ENCODE data around the genes VPS9D1 and SPIRE2.

DNA sequence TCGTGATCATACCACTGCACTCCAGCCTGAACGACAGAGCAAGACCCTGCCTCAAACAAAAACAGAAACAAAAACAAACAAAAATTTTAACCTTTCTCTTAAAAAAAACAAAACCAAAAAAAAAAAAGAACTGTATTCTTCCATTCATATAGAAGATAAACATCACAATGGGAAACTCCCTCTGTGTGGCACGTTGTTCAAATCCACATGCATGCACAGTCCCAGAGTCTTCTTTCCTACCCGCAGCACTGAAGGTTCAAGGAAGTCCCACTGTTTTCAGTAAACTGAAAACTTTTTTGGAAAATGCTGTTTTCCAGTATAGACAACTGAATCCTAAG is 51.5 kb downstream of the ANKRD11 start:
- PRO-cap, 2 experiments, result no peak in any of the 2 experiments
- RAMPAGE, long total RNA, 5 experiments, result no peak in any of the 5 experiments

- PRO-cap, 2 experiments, result no peak in any of the 2 experiments
- RAMPAGE, long total RNA, 5 experiments, result no peak in any of the 5 experiments
Measured at GRCh38 chr16:89450367-89451109, 39.8 kb downstream of the ANKRD11 start.

DNA sequence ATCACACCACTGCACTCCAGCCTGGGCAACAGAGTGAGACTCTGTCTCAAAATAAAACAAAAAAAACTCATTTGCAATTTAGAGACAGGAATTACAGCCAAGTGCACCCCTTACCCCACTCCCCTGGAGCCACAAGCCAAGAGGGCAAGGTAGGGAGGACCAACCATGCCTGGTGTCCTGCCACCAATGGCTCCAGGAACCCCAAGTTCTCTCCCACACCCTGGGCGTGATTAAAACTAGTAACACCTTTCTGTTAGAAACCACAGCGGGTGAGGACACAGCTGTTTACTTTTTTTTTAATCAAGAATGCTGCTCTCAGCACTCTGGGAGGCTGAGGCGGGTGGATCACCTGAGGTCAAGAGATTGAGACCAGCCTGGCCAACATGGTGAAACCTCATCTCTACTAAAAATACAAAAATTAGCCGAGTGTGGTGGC is 38.1 kb downstream of the ANKRD11 start:
- PRO-cap, 2 experiments, result no peak in any of the 2 experiments
- RAMPAGE, long total RNA, 5 experiments, result no peak in any of the 5 experiments

- PRO-cap, 2 experiments, result no peak in any of the 2 experiments
- RAMPAGE, long total RNA, 5 experiments, result no peak in any of the 5 experiments
Measured at GRCh38 chr16:89483668-89484689, 6.4 kb downstream of the ANKRD11 start.

DNA sequence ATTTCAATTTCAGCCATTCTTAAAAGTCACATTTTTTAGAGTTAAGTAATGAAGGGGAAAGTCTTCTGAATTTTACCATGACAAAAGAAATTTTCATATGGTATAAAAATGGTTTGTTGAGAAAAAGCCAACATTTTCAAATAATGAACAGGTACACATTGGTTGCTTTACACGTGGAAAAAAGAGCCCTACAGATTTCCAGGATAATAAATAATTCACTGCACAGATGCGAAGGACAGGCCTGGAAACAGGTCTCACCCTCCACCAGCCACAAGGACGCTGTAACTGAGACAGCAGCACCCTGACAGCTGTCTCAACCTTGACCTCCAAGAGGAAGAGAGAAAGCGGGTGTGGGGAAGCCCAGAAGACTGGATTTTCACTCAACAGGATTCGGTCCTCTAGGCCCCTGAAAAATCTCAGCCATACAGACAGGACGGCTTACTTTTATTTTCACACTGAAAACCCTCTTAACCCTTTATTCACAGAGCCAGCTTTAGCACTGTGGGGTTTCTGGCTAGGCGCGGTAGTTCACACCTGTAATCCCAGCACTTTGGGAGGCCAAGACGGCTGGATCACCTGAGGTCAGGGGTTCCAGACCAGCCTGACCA is 5.6 kb downstream of the ANKRD11 start:
- PRO-cap, 2 experiments, result no peak in any of the 2 experiments
- RAMPAGE, long total RNA, 5 experiments, result no peak in any of the 5 experiments

DNA sequence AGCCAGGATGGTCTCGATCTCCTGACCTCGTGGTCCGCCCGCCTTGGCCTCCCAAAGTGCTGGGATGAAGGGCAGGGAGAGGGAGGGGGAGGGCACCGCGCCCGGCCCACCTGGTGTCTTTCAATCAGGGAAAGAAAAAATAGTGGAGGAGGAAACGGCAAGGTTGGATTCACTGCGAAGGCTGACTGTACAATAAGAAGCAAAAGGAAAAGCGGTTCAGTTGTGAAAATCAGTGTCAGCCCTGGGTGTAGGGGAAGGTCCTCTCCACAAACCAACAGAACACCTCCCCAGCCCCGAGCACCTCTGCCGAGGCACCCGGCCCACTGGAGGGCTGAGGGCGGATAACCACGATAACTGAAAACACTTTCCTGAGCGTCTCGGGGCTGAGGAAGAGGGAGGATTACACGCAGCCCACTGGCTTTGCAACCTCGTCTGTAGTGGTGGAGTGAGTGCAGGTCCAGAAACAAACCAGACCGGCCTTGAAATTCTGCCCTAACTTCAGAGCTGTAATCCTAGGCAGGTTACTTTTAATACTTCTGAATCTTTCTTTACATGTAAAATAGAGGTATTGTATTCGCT is 1.4 kb upstream of the SPG7 start:
- PRO-cap, 2 experiments, result no peak in any of the 2 experiments
- RAMPAGE, long total RNA, 5 experiments, result no peak in any of the 5 experiments

GRCh38 chr16:89564289-89565040 is 4.0 kb downstream of the RPL13 start:
- PRO-cap, 2 experiments, result no peak in any of the 2 experiments
- RAMPAGE, long total RNA, 5 experiments, result no peak in any of the 5 experiments

GRCh38 chr16:89574341-89575028 is 1.1 kb upstream of the CPNE7 start:
- PRO-cap, 2 experiments, result no peak in any of the 2 experiments
- RAMPAGE, long total RNA, 5 experiments, result no peak in any of the 5 experiments

- PRO-cap, 2 experiments, result no peak in any of the 2 experiments
- RAMPAGE, long total RNA, 5 experiments, result no peak in any of the 5 experiments
Measured at GRCh38 chr16:89655350-89655830, 2.1 kb downstream of the CHMP1A start.

- PRO-cap, 2 experiments, result no peak in any of the 2 experiments
- RAMPAGE, long total RNA, 5 experiments, result no peak in any of the 5 experiments
Measured at GRCh38 chr16:89658580-89659048, 978 bp downstream of the SPATA33 start.

- PRO-cap, 2 experiments, result peak in 2 of 2 experiments; most common plus-strand start chr16:89701127 (in 2); most common minus-strand start chr16:89700941 (in 1)
- RAMPAGE, long total RNA, 5 experiments, result no peak in any of the 5 experiments
Measured at GRCh38 chr16:89700806-89701327, 638 bp downstream of the SPATA2L start.

DNA sequence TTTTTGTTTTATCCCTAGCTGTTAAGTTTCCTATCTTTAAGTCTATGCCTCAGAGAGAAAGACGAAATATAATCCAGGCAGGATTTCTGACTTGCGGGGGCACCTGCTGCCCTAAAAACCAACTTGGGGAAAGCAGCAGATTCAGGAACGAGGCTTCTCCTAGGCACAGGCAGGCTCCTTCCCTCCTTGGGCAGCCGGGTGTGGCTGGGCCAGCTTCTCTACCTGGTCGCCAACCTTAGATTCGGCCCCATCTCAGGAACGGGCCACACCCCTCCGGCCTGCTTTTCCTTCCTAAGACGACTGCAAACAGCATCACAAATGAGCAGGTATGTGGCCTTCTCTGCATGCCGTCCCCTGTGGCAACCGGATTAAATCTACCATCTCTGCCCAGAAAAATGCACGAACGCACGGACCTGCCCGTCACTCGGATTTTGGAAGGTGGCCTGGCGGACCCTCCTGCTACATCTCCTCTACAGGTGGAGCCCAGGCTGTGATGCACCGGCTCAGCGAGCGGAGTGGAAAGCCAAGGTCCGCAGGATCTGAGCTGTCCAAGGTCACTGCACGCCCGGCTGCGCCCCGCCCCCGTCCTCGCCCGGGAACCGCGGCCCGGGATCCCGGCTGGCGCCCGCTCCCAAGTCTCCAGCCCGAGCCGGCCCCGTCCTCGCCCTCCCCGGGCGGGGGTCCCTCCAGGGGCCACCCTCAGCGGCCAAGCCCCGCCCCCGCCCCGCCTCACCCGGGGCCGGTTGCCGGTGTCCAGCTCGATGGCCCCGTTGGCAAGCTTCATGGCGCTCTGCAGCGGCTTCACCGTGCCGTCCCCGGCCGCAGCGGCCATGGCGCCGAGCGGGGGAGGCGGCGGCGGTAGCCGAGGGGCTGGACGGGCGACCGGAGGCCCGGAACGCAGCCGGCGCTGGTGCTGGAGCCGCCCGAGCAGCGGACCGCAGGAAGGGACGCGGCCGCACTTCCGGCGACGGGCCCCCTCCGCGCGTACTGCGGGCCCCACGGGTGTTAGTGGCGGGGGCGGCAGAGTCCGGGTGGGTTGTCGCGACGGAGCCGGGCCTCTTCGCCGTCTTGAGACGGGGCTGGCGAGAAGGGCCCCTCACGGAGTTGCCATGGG is at the start of gene VPS9D1:
TSS of gene VPS9D1 (minus strand) at position 869 of the 1,114 bp plus-strand sequence.
- PRO-cap, 2 experiments, result peak in 2 of 2 experiments; most common plus-strand start position 1,008 of the sequence (in 2); most common minus-strand start position 832 of the sequence (in 2)
- RAMPAGE, long total RNA, 5 experiments, result start-site peak on the plus strand in 1 of 5 experiments, centred at position 981 of the sequence, 12 reads per replicate; start-site peak on the minus strand in 1 of 5 experiments, centred at position 855 of the sequence, 62 reads per replicate

GRCh38 chr16:89730627-89731228 is 9.4 kb downstream of the ZNF276 start:
- PRO-cap, 2 experiments, result no peak in any of the 2 experiments
- RAMPAGE, long total RNA, 5 experiments, result no peak in any of the 5 experiments

DNA sequence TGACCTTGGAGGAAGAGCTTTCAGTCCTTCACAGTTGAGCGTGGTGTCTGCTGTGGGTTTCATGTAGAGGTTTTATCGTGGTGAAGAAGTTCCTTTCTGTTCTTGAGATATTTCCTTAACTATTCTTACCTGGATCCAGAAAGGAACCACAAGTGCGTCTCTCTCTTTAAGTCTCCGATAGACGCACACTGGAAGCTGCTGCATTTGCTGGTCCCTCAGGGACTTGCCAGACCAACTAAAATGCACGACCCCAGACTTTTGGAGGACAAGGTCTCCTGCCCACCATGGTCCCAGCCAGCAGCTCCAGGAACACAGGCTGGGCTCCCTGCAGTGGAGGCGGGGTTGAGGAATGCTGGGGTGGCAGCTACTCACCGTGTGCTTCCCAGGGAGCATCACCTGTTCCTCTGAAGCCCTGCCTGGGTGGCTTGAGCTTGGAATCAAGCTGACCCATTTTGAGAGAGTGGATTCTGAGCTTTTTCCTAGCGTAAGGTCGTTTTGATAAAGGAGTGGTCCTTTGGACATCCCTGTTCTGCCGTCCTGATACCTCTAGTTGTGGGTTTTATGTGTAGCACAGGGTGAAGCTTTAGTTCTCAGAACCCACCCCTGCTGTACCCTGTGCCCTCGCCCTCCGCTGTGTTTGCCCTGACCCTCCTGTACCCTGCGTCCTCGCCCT is 10.8 kb downstream of the ZNF276 start:
- PRO-cap, 2 experiments, result no peak in any of the 2 experiments
- RAMPAGE, long total RNA, 5 experiments, result no peak in any of the 5 experiments

GRCh38 chr16:89827571-89828602 is at the start of gene SPIRE2:
SPIRE2 (plus strand) TSS chr16:89828475.
- PRO-cap, 2 experiments, result peak in 2 of 2 experiments; most common plus-strand start chr16:89827895 (in 2); most common minus-strand start chr16:89827741 (in 1)
- RAMPAGE, long total RNA, 5 experiments, result no peak in any of the 5 experiments

DNA sequence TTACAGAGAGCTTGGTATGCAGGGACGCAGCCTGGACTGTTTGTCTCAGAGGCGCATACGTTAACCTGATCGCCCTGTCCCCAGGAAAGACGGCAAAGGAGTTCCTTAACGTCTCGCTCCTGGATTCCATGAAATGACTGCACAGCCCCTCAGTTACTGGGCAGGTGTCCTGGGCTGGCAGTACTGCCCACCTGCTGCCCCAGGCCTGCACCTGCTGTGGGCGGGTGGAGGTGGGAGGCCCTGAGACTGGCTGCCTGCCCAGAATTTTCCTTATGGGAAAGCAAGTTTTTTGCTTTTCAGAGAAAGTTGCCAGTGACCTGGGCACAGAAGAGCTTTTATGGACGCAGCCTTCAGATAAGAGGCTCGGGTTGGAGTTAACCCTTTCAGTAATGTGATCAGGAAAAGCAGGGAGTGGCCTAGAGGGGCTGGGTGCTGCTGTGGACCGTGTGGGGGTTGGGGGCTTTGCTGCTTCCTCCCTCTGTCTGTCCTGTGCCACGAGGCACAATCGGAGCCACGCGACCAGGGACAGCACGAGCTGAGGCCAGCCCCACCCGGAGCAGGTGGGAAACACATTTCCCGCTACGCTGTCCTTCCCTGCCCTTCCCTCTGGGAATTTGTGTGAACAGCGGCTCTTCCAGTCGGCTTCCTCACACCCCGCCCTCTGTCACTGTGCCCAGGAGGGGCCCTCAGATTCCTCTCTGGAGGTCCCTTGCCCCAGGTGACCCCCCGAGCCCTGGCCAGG is 19.4 kb downstream of the SPIRE2 start:
- PRO-cap, 2 experiments, result no peak in any of the 2 experiments
- RAMPAGE, long total RNA, 5 experiments, result no peak in any of the 5 experiments

GRCh38 chr16:89883186-89883722 is 9.9 kb downstream of the TCF25 start:
- PRO-cap, 2 experiments, result no peak in any of the 2 experiments
- RAMPAGE, long total RNA, 5 experiments, result no peak in any of the 5 experiments

- PRO-cap, 2 experiments, result peak in 1 of 2 experiments; most common plus-strand start chr16:89917968 (in 1)
- RAMPAGE, long total RNA, 5 experiments, result no peak in any of the 5 experiments
Measured at GRCh38 chr16:89917554-89918211, 979 bp upstream of the MC1R start.

- PRO-cap, 2 experiments, result no peak in any of the 2 experiments
- RAMPAGE, long total RNA, 5 experiments, result no peak in any of the 5 experiments
Measured at GRCh38 chr16:90018307-90019290, 657 bp downstream of the DBNDD1 start.

Measured in thyroid gland (tissue), 7 donors.